AG08470 (cell line): ENCODE results near the genes FANCF, FIBIN and ELP4.

DNA sequence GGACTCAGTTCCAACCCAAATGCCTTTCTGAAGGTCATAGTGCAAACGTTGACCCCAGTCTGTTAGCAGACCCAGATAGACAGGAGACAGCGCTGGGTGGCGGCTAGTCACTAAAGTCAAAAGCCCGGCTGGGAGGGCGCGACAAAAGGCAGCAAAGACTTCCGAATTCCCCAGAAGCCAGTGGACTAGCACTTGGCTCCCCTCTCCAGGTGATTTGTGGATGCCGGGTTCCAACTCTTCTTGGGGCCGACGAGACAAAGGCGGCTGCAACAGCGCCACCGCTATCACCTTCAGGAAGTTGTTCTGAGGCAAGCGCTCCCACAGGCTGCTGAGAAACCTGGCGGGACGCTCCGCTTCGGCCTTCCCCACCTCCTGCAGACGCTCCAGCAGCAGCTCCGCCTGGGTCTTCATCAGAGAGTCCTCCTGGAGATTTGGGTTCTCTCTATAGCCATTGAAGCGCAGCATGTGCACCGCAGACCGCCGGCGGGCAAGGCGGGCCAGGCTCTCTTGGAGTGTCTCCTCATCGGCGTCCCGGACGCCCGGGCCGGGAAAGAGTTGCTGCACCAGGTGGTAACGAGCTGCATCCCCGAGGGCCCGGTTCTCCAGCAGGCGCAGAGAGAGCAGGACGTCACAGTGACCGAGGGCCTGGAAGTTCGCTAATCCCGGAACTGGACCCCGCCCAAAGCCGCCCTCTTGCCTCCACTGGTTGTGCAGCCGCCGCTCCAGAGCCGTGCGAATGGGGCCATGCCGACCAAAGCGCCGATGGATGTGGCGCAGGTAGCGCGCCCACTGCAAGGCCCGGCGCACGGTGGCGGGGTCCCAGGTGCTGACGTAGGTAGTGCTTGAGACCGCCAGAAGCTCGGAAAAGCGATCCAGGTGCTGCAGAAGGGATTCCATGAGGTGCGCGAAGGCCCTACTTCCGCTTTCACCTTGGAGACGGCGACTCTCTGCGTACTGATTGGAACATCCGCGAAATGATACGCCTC is at the start of gene FANCF:
Gene FANCF, minus strand, starts transcription at position 910 of the 986 bp plus-strand sequence.
- RRBS, result 2% methylated on average over 18 of the region's 69 CpGs

GRCh38 chr11:22702869-22703565 is 36.6 kb downstream of the GAS2 start:
- RRBS, result no CpG with 5 or more reads among the region's 4 CpGs

DNA sequence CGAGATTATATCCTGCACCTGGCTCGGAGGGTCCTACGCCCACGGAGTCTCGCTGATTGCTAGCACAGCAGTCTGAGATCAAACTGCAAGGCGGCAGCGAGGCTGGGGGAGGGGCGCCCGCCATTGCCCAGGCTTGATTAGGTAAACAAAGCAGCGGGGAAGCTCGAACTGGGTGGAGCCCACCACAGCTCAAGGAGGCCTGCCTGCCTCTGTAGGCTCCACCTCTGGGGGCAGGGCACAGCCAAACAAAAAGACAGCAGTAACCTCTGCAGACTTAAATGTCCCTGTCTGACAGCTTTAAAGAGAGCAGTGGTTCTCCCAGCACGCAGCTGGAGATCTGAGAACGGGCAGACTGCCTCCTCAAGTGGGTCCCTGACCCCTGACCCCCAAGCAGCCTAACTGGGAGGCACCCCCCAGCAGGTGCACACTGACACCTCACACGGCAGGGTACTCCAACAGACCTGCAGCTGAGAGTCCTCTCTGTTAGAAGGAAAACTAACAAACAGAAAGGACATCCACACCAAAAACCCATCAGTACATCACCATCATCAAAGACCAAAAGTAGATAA is 28.4 kb upstream of the FIBIN start:
- RRBS, result no CpG with 5 or more reads among the region's 14 CpGs

GRCh38 chr11:26993922-26994473 is at the start of gene FIBIN:
Gene FIBIN, plus strand, starts transcription at chr11:26994112.
- RRBS, result 4% methylated on average over 3 of the region's 23 CpGs

DNA sequence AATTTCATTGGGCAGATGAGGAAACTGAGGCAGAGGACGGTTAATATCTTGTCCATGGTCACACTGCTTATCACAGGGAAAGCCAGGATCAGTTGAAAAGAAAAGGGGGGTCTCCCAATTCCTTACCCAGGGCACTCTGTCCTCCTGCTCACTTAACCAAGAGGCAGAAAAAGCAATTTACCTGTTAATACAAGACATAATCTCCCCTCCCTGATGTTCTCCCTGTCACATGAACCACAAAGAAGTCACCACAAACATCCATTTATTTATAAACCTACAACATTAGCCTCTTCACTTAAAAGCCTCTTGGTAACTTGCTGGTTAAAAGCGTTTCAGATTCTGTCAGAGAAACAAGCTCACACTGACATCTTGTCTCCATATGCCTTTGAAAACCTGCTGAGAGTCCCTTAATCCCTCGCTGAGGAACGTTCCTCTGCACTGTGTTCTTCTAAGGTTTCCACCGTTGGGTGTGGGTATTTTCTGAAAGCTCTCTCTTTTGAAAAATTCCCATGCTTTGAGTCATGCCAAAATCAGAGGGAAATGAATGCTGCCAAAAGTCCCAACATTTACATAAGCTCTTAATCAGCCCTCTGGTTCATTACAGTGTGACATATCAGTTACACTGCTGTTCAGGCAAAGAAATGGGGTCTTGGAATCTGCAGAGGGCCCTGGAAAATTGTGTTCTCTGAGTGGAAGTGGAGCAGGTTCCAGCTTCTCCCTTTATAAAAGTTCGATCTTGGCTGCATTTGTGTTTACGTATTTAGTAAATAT is 149.8 kb downstream of the CCDC34 start:
- RRBS, result no CpG with 5 or more reads among the region's 7 CpGs

DNA sequence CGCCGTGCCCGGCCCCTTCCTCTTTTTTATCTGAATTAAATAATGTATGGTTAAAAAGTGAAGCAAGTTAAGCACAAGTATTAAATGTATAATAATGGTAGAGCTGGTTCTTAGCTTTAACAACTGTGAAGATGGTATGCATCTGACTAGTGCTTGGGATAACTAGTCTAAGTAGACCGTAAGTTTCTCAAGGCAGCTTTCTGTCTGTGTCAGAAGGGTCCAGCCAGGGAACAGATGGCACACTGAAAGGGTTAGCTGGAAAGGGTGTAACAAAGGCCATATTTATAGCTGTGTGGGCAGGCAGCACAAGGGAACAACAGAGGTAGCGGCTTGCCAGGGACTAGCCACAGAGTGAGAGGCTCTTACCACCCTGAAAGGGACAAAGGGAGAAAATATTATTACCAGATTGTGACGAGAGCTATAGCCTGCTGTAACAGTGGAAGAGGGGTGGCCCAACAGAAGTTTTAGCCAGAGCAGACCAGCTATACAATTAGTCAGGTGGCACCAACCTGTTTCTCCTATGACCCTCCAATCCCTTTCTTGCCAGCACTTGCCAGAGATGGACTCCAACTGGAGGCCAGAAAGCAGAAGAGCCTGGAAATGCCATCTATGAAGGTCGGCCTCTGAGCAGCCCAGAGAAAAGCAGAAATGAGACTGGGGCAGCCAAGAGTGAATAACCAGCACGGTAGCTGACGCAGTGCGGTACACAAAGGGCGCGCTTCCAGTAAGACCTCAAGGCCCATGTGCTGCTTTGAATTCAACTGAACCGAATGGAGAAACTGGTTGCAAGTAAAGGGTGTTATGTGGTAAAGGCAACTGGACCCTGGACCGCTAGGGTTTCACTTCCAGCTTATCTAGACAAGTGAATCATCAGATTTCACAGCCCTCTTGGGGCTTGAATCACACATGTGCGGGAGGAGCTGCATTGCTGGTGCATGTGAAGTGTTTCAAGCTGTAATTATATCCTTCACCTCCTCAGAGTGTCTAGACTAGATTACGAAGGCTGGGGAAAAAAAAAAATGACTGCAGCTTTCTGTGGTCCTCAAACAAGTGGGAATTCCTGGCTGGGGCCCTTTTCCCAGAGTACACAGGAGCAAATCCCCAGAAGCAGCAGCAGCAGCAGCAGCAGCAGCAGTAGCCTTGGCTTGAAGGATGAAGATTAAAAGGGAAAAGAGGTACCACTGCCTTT is 129.1 kb downstream of the CCDC34 start:
- RRBS, result no CpG with 5 or more reads among the region's 16 CpGs

DNA sequence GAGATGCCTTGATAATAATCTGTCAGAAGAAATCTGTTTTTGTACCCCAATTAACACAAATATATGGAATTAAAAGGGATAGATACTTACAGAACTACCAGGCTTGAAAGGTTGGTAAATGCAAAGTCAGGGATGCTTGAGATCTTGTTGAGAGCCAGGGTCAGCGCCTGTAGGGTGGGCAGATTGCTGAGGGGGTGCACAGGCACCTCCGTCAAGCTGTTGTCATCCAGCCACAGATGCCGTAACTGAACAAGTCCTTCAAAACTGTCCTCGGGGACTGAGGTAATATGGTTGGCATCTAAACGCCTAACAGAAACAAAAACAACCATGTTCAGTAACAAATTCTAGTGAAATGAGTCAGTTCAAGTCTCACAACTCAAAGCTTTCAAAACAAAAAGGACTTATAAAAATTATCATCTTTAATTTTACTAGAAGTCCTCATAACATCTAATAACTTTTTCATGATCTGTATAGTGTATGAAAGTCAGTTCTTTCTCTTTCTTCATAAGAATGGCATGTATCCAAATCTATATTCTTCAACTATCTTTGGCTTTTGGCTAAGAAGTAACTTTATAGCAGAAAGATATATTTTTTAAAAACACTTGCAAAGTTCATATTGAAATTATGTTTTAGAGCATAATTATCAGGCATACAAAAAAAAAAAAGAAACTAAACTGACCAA is 22.3 kb upstream of the CCDC34 start:
- RRBS, result no CpG with 5 or more reads among the region's 5 CpGs

DNA sequence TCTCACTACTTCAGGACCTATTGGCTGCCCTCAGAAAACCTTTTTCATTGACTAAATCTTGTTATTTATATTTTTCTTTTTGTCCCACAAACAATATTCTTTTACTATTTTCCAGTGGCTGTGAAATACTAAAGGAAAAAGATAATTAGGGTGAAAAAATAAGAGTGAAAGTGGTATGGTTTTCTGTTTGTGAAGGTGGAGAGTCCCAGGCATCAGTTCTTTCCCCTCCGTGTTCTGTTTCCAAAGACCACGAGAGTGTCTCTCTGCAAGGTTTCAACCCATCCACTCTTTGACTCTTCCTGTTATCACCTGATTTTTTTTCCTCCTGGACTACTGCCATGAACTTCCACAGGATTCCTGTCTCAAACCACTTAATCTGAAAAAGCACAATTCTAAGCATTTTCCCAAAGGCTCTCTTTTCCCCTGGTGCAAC is 33.7 kb upstream of the CCDC34 start:
- RRBS, result no CpG with 5 or more reads among the region's 2 CpGs

GRCh38 chr11:27489411-27490150 is 17.0 kb downstream of the LIN7C start:
- RRBS, result no CpG with 5 or more reads among the region's 11 CpGs

DNA sequence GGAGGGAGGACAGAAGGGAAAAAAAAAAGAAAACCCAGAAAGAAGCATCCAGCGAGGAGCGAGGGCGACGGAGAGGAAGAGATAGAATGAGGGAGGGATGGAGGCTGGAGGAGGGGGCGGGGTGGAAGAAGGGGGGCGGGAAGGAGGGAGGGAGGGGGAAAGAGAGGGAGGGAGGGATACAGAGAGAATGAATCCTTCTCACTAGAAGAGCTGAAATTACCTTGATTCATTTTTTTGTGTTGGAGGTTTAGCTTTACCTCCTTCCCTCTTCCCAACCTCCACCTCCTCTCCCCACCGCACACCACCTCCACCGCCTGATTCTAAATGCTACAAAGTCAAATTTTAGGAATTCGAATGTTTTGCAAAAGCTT is 19.4 kb upstream of the BDNF start:
- RRBS, result no CpG with 5 or more reads among the region's 9 CpGs

DNA sequence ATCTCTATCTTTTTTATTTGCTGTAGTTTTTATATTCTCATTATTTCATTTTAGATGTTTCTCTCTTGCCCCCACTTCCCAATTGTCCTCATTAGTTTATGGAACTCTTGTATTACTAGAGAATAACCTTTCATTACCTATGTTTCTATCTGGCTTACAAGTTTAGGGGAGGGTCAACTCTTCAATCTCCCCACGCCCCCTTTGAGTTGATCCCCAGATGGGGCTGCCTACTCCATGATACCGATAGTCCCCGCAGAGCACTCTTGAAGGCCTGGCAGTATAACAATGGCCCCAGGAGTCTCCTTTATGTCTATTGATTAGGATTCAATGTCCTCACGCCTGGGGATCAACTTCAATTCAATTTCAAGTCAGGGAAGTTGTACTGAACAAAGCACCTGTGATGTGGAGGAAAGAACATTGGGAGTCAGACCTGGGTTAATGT is 520.2 kb downstream of the METTL15 start:
- RRBS, result no CpG with 5 or more reads among the region's 4 CpGs

- RRBS, result no CpG with 5 or more reads among the region's 7 CpGs
Measured at GRCh38 chr11:28976688-28977188, 868.5 kb downstream of the METTL15 start.

- RRBS, result no CpG with 5 or more reads among the region's 3 CpGs
Measured at GRCh38 chr11:30478841-30479402, 107.2 kb downstream of the MPPED2 start.

DNA sequence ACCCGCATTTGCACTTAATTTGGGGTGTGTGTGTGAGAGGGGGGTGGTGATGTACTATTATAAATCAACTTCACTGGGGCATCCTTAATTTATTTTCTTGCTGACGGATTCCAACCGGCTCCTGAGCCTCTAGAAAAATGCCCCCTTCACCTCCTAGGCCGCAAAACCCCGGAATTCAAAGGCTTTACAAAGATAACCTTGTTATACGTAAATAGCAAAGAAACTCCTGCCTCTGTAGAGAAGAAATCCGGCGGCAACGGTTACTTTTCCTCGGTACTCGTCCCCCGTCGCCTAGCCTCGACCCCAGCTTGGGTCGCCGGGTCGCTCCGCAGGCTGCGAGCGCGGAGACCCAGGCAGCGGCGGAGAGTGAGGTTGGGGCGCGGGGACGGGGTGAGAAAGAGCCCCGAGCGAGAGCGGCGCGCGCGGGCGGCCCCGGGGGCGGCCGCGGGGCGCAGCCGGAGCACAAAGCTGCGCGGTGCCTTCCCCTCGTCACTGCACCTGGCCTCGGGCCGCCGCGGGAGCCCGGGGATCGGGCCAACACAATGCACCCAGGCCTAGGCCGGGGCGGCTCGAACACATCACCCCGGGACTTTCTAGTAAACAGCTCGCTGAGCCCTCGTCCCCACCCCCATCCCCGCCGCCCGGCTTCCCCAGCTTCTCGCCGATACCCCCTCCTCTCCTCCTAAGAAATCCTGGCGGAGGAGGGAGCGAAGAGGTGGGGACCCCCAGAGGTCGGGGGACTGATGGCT is 1.0 kb downstream of the MPPED2 start:
- RRBS, result 3% methylated on average over 34 of the region's 63 CpGs

GRCh38 chr11:31372142-31372666 is 2.5 kb downstream of the DNAJC24 start:
- RRBS, result no CpG with 5 or more reads among the region's 3 CpGs

DNA sequence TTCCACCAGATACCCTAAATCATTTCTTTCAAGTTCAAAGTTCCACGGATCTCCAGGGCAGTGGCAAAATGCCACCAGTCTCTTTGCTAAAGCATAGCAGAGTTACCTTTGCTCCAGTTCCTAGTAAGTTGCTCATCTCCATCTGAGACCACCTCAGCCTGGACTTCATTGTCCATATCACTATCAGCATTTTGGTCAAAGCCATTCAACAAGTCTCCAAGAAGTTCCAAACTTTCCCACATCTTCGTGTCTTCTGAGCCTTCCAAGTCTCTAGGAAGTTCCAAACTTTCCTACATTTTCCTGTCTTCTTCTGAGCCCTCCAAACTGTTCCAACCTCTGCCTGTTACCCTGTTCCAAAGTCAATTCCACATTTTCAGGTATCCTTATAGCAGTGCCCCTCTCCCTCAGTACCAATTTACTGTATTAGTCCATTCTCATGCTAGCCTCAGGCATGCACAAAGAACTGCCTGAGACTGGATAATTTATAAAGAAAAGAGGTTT is 14.4 kb downstream of the IMMP1L start:
- RRBS, result no CpG with 5 or more reads among the region's 2 CpGs

GRCh38 chr11:31509312-31510314 is at the start of gene ELP4:
Gene ELP4, plus strand, starts transcription at chr11:31509767.
- RRBS, result no CpG with 5 or more reads among the region's 50 CpGs

- RRBS, result 6% methylated on average over 23 of the region's 87 CpGs
Measured at GRCh38 chr11:31817131-31818268, 6.4 kb upstream of the PAX6 start.

- RRBS, result 7% methylated on average over 11 of the region's 47 CpGs
Measured at GRCh38 chr11:31827026-31827770, 16.1 kb upstream of the PAX6 start.

DNA sequence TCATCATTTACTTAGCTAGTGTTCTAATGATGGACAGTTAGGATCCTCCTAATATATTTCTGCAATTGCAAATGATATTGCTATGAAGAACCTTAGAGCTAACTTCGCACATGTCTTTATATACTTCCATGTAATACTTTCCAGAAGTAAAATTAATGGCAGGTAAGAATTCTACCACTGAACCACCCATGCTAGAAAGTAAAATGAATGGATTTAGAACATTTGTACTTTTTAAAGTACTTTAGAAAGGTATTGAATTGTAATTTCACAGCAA is 25.5 kb upstream of the PAX6 start:
- RRBS, result no CpG with 5 or more reads among the region's 1 CpG